ENCODE data around the gene ZNF519.

DNA sequence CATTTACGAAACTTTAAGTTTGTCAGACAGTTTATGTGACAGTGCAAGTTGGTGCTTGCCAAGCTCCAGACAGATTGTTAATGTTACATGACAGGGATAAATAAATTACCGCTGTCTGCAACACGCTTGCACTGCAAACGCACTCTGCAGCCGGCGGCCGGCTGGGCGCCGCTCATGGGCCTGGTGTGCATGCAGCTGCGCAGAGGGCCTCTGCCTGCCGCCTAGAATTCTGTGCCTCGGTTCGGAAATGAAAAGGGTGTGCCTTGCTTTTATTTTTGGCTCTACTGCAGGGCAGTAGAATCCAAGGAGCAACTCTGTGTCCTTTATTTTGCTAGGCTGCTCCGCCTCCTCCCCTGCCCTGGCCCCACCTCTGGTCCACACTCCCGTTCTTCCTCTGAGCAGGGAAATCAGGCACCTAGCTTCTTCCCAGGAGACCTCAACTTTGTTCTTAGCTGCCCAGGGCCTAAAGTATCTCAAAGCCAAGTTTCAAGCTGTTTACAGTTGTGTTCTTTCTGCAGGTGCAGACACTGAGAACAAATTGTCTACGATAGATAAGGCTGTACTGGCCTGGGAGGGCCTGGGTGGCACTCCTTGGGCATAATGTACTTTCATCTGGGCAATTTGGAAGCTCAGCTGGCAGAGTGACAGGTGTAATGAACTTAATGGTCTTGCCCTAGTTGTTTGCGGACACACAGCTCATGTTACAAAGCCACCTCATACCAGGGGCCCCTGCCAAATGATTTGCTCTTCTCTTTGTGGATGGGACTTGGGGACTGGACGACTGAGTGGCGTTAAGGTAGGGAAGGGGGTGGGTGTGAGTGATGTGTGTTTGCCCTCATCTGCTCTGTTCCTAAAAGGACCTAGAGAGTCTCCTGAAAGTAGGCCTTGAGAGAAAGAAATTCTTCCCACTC lies 4.1 kb downstream of the LDLRAD4 start:
- PRO-cap, 4 experiments = peak in 3 of 4 experiments; most common plus-strand start position 142 of the sequence (in 1); most common minus-strand start position 231 of the sequence (in 3)
- RAMPAGE, long total RNA, 2 experiments = no peak in any of the 2 experiments
- RRBS = no CpG with 5 or more reads among the region's 19 CpGs

- PRO-cap, 4 experiments = no peak in any of the 4 experiments
- RAMPAGE, long total RNA, 2 experiments = start-site peak on the plus strand in 1 of 2 experiments, at chr18:13273919-13273983 at its widest, 5 reads per replicate
- RRBS = no CpG with 5 or more reads among the region's 12 CpGs
Measured at GRCh38 chr18:13273710-13274300, 55.2 kb downstream of the LDLRAD4 start.

DNA sequence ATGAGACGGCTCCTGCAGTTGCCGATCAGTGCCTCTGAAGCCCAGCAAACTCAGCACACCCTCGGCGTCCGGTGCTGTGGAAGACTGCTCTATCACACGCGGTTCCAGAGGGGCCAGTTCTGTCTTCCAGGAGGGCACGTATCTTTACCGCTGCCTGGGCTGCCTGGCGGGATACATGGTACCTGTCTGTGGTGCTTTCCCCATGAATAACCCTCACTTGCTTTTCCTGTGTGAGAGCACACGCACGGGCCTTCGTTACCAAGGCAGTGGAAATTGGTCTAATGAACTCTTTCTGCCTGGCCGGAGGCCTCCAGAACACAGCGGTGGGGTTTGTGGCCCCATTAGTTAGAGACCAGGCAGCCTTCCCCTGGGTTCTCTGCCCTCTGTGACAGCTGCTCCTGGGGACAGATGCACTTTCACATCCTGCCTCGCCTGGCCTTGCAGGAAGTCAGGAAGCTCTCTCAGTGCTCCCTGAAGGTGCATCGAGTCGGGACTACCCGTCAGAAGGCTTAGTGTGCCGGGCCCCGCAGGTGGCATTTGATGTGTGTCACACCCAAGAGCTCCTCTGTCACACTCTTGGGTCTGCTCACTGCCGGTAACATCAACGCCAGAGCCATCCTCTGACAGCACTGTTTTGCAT lies 158.2 kb downstream of the LDLRAD4 start:
- PRO-cap, 4 experiments = no peak in any of the 4 experiments
- RAMPAGE, long total RNA, 2 experiments = no peak in any of the 2 experiments
- RRBS = 93% methylated on average over 3 of the region's 23 CpGs

GRCh38 chr18:13382969-13383557 lies 164.5 kb downstream of the LDLRAD4 start:
- PRO-cap, 4 experiments = no peak in any of the 4 experiments
- RAMPAGE, long total RNA, 2 experiments = no peak in any of the 2 experiments
- RRBS = no CpG with 5 or more reads among the region's 14 CpGs

- PRO-cap, 4 experiments = no peak in any of the 4 experiments
- RAMPAGE, long total RNA, 2 experiments = start-site peak on the plus strand in 1 of 2 experiments, at chr18:13438668-13439083 at its widest, 11 reads per replicate
- RRBS = no CpG with 5 or more reads among the region's 5 CpGs
Measured at GRCh38 chr18:13438680-13439110, 220.1 kb downstream of the LDLRAD4 start.

DNA sequence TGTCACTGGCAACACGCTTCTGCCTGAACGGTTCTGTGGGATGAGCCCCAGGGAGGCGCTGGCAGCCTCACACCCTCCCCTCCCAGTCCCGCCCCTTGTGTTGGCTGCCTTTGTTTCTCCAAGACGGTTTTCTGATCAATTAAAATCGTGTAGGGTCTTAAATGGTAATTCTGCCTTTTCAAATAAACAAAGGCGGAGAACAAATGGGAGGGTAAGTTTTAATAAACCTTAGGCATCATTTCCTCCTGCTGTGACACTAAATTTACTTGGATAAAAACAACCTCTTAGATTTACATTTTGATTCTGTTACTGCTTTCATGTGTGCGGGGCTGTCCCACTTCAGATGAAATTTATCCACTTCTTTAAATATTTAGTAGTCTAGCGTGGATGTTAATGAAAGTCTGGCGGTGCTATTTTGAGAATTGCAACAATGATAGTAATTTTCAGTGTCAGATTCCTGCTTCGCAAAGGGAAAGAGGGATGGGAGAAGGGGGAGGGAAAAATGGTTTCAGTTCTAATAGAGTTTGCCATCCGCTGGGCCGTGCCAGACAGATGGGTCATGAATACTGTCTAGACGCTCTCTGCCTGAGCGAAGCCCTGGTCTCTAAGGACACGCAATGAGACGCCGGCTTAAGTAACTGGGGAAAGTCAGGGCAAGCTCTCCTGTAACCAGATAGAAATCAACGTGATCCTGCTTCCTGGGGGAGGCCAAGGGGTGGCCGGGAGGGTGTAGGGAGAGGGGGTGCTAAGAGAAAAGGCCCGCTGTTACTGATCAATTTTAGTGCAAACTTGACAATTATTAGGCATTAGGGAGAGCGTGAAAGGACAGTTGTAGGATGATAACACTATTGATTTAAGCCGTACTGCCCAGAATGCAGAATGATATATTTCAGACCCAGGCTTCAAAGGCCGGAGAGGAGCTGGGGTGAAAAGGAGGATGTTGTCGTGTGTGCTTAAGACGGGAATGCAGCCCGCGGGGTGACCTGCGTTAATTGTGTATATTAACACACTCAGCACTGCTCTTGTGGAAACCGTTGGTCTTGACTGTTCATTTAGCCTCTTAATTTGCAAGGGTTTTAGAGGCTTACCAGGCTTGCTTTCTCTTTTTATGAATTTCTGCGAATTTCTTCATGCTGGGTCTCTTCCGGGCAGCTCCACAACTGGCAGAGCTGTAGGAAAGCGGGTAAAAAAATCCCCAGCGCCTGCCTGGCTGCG lies 229.1 kb downstream of the LDLRAD4 start:
- PRO-cap, 4 experiments = peak in 3 of 4 experiments; most common plus-strand start position 547 of the sequence (in 1); most common minus-strand start position 606 of the sequence (in 2)
- RAMPAGE, long total RNA, 2 experiments = no peak in any of the 2 experiments
- RRBS = 14% methylated on average over 2 of the region's 35 CpGs

DNA sequence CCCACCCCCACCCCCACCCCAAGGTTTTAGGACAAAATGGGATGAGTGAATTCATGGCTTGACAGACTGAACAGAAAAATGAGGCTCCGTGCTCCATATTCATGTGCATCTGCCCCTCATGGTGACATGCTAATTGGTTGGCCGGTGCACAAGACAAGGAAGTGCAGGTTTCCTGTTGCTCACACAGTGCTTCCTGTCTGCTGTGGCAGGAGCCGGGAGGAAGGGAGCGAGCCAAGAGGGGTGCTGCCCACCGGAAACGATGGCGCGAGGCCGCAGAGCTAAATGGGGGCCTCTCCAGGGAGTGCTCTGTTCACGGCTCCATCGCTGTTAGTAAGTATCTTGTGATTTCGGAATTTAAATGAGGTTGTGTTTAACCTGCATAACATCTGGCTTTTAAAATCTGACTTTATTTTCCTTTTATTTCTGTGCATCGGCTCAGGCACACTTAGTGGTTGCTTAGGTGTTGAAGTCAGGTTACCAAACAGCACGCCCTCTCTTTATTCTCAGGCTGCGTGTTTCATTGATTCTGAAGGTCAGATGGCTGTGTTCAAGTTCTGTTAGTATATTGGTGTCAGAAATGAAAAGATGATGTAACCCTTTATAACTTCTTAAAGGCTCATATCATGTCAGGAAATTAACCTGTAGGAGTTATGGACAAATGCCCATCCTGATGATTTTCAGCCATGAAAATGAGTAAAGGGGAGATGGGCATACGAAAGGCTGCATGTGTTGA lies 246.4 kb downstream of the LDLRAD4 start:
- PRO-cap, 4 experiments = peak in 2 of 4 experiments; most common plus-strand start position 182 of the sequence (in 1); most common minus-strand start position 72 of the sequence (in 1)
- RAMPAGE, long total RNA, 2 experiments = no peak in any of the 2 experiments
- RRBS = 18% methylated on average over 2 of the region's 16 CpGs

- PRO-cap, 4 experiments = no peak in any of the 4 experiments
- RAMPAGE, long total RNA, 2 experiments = no peak in any of the 2 experiments
- RRBS = no CpG with 5 or more reads among the region's 16 CpGs
Measured at GRCh38 chr18:13614566-13615308, 111.6 kb downstream of the FAM210A start.

- PRO-cap, 4 experiments = peak in 4 of 4 experiments; most common plus-strand start chr18:14132573 (in 2); most common minus-strand start chr18:14132429 (in 4)
- RAMPAGE, long total RNA, 2 experiments = start-site peak on the minus strand in 1 of 2 experiments, at chr18:14132428-14132435 at its widest, 113 reads per replicate
- RRBS = 2% methylated on average over 2 of the region's 52 CpGs
Measured at GRCh38 chr18:14131711-14132940, at the start of gene ZNF519. Gene ZNF519, minus strand, starts transcription at chr18:14132435.

GRCh38 chr18:14221718-14222058 lies 89.5 kb upstream of the ZNF519 start:
- PRO-cap, 4 experiments = no peak in any of the 4 experiments
- RAMPAGE, long total RNA, 2 experiments = no peak in any of the 2 experiments
- RRBS = no CpG with 5 or more reads among the region's 14 CpGs

DNA sequence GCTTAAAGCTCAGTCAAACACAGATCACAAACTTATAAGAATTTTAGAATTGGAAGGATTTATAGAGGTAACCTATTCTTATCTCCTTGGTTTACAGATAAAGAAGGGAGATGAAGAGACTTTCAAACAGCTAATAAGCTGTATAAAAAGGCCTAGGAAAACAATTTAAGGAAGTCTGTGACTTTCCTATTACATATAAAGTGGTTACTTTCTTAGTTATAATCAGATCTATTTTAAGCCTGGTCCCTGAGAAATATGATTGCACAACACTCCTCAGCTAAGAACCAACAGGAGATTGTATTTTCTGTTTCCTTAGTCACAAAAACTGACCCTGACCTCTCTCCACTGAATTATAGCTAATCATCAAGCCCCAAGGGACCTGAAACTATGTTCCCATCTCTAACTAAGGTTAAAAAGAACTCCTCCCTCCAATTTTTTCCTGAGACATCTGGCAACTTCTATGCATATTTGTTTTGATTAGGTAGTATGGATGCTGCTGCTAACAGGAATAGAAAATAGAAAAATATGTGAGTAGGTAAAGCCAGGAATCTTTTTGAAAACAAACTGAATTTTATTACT lies 106.9 kb downstream of the ROCK1 start:
- PRO-cap, 4 experiments = no peak in any of the 4 experiments
- RAMPAGE, long total RNA, 2 experiments = no peak in any of the 2 experiments

DNA sequence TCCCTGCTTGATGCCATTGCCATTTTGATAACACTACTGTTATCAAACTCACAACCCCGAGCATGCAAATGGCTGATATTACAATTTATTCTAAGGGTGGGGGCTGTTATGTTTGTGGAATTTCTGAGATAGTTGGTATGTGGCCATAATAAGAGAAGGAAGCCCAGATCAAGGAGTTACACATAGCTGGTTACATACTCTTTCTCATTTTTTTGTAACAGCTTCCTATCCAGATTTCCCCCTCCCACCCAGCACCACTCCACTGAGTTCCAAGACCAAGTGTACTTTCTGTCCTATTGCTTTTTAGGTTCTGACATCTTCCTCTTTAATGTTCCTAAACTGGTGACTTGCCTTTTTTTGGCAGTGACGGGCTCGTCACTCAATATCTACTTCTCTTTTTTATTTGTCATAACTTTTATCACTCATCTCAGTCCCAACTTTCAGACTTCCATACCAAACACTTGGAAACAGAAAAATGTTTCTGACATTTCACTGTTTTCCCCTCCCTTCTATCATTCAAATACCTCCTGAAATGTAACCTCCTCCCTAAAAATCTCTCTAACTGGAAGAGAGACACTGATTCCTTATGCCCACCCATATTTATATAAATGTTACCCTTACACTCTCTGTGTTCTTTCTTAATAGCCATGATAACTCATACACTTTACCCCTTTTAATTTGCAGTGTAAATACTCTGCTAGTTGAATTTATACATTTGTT lies 6.3 kb upstream of the ROCK1 start:
- PRO-cap, 4 experiments = no peak in any of the 4 experiments
- RAMPAGE, long total RNA, 2 experiments = no peak in any of the 2 experiments
- RRBS = no CpG with 5 or more reads among the region's 3 CpGs

DNA sequence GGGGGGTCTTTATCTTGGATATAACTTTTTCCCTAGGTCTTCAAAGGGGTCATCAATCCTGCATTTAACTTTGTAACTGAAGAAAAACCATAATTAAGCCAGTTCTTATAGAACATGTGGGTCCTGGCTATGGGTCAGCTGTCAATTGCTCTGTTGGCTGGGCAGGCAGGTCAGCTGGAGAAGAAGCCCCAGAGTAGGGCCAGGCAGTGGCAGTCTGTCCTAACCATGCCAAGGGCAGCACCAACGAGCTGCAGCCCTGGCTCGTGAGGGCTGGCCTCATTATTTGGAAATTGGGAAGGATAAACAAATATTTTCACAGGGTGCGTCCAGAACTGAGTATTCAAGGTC lies 87.9 kb downstream of the GREB1L start:
- PRO-cap, 4 experiments = no peak in any of the 4 experiments
- RAMPAGE, long total RNA, 2 experiments = no peak in any of the 2 experiments
- RRBS = no CpG with 5 or more reads among the region's 3 CpGs

GRCh38 chr18:21529412-21529987 lies 71.0 kb downstream of the ESCO1 start:
- PRO-cap, 4 experiments = no peak in any of the 4 experiments
- RAMPAGE, long total RNA, 2 experiments = no peak in any of the 2 experiments
- RRBS = no CpG with 5 or more reads among the region's 2 CpGs

- PRO-cap, 4 experiments = no peak in any of the 4 experiments
- RAMPAGE, long total RNA, 2 experiments = no peak in any of the 2 experiments
- RRBS = no CpG with 5 or more reads among the region's 3 CpGs
Measured at GRCh38 chr18:21828793-21829304, 88.3 kb downstream of the MIB1 start.

DNA sequence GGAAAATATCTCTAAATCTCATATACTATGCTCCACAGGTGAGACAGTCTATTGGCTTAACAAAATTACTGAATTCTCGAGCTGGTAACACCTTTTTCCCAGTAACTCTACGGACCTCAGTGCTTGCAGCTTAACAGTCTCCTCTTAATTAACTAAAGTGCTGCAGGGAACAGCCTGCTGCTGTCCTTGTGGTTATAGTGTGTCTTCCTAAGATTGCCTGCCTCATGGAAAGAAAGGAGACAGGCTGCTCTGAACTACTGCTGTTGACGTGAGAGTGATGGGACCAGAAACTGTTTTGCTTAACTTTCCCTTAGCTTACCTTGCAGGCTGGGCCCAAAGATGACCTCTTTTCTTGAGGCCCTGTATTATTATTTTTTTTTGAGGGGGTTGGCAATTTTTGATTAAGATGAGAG lies 93.3 kb downstream of the MIB1 start:
- PRO-cap, 4 experiments = no peak in any of the 4 experiments
- RAMPAGE, long total RNA, 2 experiments = no peak in any of the 2 experiments
- RRBS = no CpG with 5 or more reads among the region's 3 CpGs

- PRO-cap, 4 experiments = no peak in any of the 4 experiments
- RAMPAGE, long total RNA, 2 experiments = no peak in any of the 2 experiments
- RRBS = no CpG with 5 or more reads among the region's 1 CpG
Measured at GRCh38 chr18:21852014-21852404, 111.4 kb downstream of the MIB1 start.

- PRO-cap, 4 experiments = no peak in any of the 4 experiments
- RAMPAGE, long total RNA, 2 experiments = start-site peak on the plus strand in 1 of 2 experiments, at chr18:21857003-21857240 at its widest, 9 reads per replicate
- RRBS = no CpG with 5 or more reads among the region's 9 CpGs
Measured at GRCh38 chr18:21856692-21857342, 116.2 kb downstream of the MIB1 start.

- PRO-cap, 4 experiments = peak in 2 of 4 experiments; most common plus-strand start chr18:21902361 (in 2)
- RAMPAGE, long total RNA, 2 experiments = no peak in any of the 2 experiments
- RRBS = no CpG with 5 or more reads among the region's 3 CpGs
Measured at GRCh38 chr18:21902307-21902513, 161.6 kb downstream of the MIB1 start.

DNA sequence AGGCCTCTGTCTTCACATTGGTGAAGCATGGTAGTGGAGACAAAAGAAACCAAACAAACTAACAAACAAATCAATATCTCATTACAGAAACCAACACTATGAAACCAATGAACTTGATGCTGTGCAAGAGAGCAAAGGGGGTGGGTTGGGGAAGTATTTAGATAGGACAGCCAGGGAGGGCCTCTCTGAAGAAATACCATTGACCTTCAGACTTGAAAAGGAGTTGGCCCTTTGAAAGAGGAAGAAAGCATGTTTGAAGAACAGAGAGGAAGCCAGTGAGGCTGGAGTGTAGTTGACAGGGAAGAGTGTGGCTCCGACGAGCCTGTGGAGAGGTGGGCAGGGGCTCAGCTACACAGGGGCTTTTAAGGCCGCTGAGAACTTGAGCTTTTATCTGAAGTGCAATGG lies 151.0 kb upstream of the GATA6 start:
- PRO-cap, 4 experiments = no peak in any of the 4 experiments
- RAMPAGE, long total RNA, 2 experiments = no peak in any of the 2 experiments
- RRBS = no CpG with 5 or more reads among the region's 3 CpGs

Data from uterus (tissue), 7 donors.